Thoracic aorta (tissue), 1 donor: ENCODE measurements around the genes GGCX and SFTPB.

- RAMPAGE, long total RNA: no peak
These were observed 1.5 kb downstream of the KCMF1 start for GRCh38 chr2:84972460-84972785.

GRCh38 chr2:85258860-85260261, 68.4 kb downstream of the TGOLN2 start:
- RAMPAGE, long total RNA: no peak

DNA sequence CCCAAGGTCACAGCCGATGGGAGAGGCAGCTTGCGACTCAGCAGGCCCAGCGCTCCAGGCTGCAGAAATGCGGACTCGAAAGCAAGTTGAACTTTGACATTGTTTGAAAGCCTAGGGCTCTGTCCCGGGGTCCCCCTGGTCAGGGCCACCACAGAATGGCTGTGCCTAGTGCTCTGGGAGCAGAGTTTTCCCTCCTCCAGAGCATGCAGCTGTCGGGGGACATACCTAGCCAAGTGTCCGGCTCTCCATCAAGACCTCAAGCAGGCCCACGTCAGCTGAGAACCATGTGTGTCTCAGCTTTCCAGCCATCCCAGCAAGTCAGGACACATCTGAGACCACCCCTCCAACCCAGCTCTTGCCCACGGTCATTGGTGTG, 53.6 kb downstream of the TGOLN2 start:
- RAMPAGE, long total RNA: no peak

GRCh38 chr2:85309518-85310502, 18.0 kb downstream of the TGOLN2 start:
- RAMPAGE, long total RNA: no peak

DNA sequence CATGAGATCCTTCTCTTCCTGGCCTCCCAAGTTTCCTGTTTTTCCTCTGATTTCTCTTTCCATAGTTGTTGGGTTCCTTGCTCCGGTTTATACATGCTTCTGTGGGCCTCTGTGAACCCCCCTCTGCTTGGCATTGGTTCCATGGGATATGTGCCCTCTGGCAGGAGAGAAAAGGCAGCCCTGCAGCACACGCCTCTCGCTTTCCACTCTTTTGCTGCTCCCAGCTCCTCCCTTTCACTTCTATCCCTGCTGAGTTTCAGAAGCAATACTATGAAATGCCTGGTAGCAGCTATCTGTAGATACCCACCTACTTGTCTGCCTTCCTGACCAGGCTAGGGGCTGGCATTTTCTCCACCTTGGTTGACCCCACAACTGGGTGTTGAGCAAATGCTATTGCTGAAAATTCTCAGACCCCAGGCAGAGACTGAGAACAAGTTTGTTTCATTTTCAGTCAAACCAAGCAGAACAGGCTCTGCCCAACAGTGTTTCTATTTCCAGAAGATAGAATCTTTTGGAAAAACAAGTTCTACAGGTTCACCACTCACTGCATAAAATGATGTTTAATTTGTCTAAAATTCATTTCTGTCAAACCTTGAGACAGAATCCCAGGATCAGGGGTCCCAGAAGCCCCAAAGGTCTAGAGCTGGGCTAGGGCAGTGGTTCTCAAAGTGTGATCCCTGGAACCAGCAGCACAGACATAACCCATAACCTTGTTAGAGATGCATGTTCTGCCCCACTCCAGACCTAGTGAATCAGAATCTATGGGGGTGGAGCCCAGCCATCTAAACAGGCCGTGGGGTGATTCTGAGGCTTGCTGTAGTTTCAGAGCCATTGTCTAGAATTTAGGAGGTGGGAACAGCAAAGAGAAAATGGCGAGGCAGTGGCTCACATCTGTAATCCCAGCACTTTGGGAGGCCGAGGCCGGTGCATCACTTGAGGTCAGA, 13.3 kb downstream of the CAPG start:
- RAMPAGE, long total RNA: no peak

- RAMPAGE, long total RNA: no peak
These were observed 2.7 kb upstream of the CAPG start for GRCh38 chr2:85412588-85413460.

- RAMPAGE, long total RNA: no peak
These were observed 2.1 kb downstream of the SH2D6 start for GRCh38 chr2:85420509-85421208.

DNA sequence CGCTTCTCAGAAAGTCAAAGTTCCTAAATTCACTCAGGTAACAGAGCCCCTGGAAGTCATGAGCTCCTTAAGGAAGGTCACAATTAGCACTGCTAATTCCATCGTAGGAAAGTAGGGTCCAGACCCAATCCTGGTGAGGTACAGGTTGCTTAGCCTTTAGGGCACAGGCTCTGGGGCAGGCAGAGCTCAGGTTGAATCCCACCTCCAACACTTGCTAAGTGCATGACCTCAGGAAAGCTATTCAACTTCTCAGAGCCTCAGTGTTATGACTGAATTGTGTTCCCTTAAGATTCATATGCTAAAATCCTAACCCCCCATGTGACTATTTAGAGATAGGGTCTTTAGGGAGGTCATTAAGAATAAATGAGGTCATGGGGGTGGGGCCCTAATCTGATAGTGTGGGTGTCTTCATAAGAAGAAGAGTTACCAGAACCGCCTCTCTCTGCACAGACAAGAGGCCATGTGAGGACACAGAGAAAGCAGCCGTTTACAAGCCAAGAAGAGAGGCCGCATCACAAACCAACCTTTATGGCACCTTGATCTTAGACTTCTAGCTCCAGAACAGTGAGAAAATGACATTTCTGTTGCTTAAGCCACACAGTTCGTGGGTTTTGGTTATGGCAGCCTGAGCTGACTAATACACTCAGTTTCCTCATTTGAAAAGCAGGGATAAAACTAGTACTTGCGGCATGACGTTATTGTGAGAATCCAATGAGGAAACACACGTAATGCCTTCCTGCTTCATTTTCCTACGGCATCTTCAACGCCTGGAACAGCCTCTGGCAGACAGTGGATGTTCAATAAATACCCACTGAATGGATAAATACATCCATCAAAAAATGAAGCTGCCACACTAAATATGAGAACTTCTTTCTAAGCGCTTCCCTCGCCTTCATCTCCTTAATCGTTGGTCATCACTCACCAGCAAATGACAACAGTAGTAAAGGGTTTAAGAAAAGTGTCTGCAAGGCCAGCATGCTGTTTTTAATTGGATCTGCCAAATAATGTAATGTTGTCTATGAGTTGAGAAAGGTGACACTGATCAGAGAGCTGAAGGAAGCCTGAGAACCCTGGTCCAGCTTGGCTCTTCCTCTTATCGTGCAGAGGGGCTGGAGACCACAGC, 10.0 kb downstream of the SH2D6 start:
- RAMPAGE, long total RNA: no peak

- RAMPAGE, long total RNA: no peak
These were observed 2.5 kb downstream of the GGCX start for GRCh38 chr2:85558767-85559302.

DNA sequence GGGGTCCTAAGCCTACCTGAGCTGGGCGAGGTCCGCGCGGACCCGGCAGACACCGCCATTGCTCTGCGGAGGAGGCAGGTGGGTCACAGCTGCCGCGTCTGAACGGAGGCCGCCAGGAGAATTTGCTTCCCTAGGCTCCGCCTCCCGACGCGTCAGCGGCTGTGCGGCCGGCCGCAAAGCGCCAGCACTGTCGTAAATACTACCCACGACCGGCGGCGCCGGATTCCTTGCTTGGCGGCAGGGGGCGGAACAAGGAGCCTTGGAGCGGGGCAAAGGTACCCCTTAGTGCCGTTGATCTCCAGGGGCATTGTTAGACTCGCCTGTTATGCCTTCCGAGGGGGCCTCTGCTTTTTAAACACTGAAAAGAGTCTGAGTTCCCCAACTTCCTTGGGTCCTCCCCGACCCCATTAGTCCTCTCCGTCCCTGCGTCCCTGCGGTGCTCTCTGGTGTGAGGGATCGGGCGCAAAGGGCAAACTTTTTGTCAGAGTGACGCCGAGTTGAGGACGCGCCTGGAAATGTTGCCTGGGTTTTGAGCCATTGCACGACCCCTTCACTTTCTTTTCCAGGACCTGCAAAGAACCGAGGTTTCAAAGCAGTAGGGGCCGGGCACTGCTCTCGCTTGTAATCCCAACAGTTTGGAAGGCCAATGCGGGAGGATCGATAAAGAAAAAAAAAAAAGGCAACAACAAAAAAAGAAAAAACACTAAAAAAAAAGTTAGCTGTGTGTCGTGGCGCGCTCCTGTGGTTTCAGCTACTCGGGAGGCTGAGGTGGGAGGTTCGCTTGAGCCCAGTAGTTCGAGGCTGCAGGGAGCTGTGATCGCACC, at the start of gene GGCX:
Gene GGCX, minus strand, starts transcription at position 124 of the 824 bp plus-strand sequence.
- RAMPAGE, long total RNA: start-site peak on the minus strand centred at position 111 of the sequence, 52 bp wide, 82 reads

DNA sequence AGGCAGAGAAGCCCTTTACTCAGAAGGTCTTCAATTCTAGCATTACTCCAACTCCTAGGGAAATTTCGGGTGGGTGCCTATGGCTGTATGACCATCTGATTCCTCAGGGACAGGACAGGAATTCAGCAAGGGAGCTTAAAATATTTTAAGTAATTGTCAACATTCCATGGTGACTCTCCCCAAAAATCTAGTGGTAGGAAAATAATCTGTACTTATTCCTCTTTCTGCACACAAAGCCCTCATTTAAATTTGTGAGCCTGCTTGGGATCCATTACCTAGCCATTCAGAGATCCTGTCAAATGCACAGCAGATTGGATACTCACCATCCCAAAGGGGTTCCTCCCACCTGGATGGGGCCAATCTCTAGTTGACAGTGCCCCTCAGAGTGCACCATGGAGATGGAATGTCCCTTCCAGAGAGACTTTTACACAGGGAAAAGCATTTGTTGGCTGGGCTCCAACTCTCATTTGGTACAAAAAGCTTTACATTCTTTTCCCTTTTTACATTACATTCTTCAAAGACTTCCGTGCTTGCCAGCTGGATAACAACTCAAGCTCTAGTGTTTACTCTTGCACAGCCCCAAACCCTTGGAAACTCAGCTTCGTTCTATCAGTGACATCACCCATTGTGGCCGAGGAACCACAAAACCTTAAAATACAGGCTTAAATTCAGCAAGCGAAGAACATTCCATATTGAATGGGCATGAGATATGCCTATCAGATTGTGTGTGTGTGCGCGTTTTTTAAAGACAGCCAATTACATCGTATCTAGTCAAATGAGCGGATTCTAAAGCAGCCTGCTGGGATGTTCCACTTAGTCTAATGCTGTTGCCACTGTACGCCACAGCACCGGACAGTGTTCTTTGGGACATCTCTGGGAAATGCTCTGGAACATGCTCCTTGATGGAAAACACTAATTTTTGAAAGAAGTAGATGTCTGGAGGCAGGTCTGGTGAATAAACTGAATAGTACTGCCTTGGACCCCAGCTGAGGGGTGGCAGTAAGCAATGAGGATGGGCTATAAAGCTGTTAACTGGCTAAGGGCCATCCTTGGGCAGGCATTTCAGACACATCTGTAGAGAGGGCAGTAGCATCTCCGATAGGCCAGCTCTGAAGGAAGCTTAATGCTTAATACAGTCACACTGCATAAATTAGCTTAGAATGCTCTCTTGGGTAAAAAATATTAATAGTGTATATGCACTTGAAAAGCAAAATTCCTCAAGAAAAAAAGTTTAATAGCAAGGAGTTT, 3.4 kb upstream of the TMEM150A start:
- RAMPAGE, long total RNA: no peak

- RAMPAGE, long total RNA: no peak
These were observed 6.0 kb downstream of the SFTPB start for GRCh38 chr2:85661959-85662431.

DNA sequence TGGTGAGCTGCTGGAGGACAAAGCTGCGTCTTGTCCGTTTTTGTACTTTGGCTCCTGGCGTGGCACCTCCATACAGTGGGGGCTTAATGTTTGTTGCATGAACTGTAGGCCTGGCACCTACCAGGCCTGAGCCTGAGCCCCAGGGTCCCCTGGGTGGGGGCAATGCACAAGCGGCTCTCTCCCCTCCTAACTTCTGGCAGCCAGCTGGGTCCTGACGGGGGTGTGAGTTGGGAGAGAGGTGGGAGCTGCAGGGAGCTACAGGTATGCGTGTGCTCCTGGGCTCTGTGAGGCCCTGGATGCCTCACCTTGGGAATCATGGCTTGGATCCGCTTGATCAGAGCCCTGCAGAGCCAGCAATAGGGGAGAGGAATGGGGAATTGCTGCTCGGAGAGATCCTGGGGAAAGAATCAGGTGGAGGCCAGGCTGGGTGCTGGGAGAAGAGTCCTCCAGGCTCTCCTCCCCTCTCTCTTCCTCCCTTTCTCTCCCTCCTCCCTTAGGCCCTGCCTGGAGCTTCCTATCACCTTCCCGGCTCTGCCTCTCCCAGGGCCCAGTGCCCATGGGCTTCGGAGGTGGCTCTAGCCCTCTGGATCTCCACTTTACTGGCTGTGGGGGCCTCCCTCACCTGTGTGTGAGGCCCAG, 2.9 kb downstream of the SFTPB start:
- RAMPAGE, long total RNA: no peak

DNA sequence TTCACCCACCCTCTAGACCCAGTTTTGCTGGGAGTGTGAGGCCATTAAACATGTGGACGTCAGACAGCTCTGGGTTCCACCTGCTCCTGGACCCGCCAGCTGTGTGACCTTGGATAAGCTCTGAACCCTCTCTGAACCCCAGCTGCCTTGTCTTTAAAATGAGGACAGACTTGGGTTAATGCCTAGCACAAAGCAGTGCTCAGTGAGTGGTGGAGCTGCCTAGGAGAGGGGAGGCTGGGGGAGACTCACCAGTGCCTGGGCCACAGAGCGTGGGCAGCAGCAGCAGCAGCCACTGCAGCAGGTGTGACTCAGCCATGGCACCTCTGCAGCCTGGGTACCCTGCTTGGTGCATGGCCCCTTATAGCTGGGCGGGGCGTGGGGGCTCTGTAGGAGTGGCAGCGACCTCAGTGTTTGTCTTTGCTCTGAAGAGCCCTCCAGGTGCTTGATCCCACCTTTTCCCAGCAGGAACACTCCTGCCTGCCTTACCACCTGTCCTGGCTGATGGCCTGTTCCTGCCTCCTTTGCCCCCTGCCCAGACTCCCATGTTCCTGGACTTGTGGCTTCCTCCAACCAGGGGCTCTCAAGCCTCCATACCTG, at the start of gene SFTPB:
Gene SFTPB, minus strand, starts transcription at position 332 of the 597 bp plus-strand sequence.
- RAMPAGE, long total RNA: no peak

DNA sequence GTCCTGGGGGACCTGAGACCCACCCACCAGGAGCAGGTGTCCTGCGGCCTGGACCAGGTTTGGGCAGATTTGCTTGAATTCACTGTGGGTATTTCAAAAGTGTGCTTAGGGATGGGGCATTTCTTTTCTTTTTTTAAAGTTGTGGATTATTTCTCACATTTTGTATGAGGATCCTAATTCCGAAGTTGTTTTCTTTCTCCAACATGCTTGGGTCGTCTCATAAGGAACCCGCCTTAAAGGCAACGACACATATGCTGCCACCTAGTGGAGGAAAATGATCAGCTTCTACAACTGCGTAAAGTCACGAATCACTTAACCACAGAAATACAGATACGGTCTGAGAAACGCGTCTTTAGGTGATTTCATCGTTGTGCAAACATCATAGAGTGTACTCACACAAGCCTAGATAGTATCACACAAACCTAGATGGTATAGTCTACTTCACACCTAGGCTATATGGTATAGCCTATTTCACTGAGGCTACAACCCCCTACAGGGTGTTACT, 13.0 kb downstream of the GNLY start:
- RAMPAGE, long total RNA: no peak

DNA sequence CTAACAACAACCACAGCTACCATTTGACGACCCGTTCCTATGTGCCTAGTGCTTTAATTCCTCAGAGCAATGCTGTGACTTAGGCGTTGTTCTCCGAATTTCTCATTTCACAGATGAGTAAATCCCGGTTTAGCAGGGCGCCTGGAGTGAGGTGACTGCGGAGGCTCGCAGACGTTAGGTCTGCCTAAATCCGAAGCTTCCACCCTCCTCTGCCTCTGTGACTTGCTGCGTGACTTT, 820 bp upstream of the ATOH8 start:
- RAMPAGE, long total RNA: no peak

GRCh38 chr2:85788032-85788365, 34.2 kb downstream of the ATOH8 start:
- RAMPAGE, long total RNA: no peak

DNA sequence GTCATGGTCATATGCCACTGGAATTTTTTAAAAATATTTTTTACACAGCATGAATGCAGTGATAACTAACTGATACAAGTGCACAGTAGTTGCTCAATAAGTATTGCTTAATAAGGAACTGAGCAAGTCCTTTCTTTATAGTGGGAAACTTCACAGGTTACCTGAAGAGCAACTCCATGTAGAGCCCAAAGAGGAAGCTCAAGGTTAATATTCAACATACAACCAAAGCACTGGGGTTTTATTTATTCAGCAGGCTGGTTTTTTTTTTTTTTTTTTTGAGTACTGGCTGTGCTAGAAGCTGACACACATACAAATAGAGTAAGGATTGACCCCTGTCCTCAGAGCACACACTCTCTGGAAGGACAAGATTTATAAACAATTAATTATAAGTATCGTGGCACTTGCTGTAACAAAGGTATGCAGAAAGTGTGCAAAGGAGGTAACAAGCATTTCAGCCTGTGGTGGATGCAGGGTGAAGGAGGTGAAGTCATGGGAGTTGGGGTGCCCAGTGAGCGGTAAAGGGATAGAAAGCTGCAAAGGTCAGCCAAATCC, 52.7 kb downstream of the ATOH8 start:
- RAMPAGE, long total RNA: no peak

DNA sequence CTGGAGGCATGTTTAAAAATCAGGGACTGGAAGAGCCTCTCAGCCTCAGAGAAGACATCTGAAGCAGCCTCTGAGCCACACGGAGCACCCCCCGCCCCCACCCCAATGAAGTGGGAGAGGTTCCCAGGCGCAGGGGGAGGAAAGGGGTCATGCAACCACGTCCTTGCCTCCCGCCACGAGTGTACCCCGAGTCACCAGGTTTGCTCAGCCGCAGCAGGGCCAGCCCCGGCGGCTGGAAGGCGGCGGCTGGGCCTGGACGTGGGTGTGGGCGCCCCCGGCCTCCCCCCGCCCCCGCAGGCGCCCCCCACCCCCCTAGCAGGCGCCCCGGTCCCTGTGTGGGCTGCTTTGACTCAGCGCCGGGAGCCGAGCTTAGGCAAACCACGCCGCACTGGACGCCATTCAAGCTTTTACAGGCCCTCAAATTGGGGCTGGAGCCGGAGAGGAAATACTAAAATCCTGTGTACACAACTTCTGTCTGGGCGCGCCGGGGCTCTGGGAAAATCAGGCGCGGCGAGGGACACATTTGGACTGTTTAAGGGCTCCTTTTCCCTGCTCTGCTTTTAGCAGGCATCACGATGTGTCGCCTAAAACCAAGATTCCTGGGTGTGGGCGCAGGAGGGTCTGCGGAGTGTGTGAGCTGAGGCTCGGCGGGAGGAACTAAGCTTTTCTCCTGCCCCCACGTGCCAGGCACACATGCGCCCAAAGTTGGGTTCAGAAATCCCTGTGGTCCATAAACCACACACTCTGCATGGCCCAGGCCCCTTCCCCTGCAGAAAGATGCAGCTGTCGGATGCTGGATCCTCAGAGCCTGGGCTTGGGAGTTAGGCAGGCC, 57.5 kb downstream of the ATOH8 start:
- RAMPAGE, long total RNA: no peak

DNA sequence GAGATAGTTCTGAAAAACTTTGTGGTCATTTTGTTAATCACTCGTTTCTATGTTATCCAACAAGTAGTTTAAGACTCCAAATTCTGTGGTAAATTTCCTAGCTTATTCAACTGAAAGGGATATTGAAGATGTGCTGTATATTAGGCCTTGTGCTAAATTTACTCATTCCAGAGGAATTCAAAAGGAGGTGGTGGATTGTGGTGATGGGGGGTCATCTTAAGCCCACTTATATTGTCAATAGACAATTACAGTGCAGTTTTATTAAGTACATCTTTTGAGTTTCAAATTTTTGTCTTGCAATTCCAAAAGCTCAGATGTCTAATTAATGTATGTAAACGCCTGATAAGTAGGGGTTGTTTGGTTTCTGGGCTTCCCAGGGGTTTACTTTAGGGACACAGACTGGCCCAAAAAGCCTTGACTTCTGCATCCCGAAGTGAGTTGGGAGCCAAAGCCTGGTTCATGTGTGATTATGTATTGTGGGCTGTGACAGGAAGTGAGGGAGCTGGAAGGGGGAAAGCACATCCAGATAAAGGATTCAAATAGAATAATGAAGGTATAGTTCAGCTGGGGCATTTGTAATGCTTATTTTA, 8.1 kb downstream of the KDM3A start:
- RAMPAGE, long total RNA: no peak